HT1080 (cell line): ENCODE measurements around a stretch of chr3.

DNA sequence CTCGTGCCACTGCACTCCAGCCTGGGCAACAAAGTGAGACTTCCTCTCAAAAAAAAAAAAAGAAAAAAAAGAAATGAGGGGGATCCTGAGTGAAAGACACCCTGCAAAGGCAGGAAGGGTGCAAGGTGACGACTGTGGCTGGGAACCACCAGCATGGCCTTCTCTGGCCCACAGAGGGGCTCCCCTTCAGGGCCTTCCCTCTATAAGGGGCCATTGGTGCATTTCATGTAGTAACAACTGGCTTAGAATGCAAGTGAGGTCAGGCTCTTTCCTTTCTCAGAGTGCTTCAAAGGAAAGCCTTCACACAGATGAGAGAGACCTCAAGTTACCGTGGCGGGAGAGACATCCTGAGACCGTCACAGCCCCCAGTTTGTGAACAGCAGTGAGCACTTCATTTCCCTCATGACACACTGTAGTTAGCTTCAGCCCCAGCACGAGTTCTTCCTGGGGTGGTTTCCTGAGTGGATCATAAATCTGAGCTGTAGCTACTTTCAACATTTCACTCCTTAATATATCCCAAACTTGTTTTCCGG, 96.6 kb upstream of the LIMD1 start:
RAMPAGE:
- cytosol, long total RNA = no peak
- long total RNA = no peak
- nucleus, long total RNA = no peak

RAMPAGE:
- cytosol, long total RNA = no peak
- long total RNA = no peak
- nucleus, long total RNA = no peak
These were observed 41.0 kb upstream of the LIMD1 start for GRCh38 chr3:45553359-45554067.

RAMPAGE:
- cytosol, long total RNA = no peak
- long total RNA = no peak
- nucleus, long total RNA = no peak
These were observed 14.4 kb downstream of the LIMD1 start for GRCh38 chr3:45608955-45609350.

GRCh38 chr3:45677626-45678518, 11.3 kb upstream of the SACM1L start:
RAMPAGE:
- cytosol, long total RNA = no peak
- long total RNA = no peak
- nucleus, long total RNA = no peak

GRCh38 chr3:45688370-45688993, 714 bp upstream of the SACM1L start:
RAMPAGE:
- cytosol, long total RNA = no peak
- long total RNA = no peak
- nucleus, long total RNA = no peak

RAMPAGE:
- cytosol, long total RNA = no peak
- long total RNA = no peak
- nucleus, long total RNA = no peak
These were observed 20.3 kb upstream of the SLC6A20 start for GRCh38 chr3:45816726-45817036.

RAMPAGE:
- cytosol, long total RNA = no peak
- long total RNA = no peak
- nucleus, long total RNA = no peak
These were observed 7.3 kb downstream of the FYCO1 start for GRCh38 chr3:45988365-45988763.

DNA sequence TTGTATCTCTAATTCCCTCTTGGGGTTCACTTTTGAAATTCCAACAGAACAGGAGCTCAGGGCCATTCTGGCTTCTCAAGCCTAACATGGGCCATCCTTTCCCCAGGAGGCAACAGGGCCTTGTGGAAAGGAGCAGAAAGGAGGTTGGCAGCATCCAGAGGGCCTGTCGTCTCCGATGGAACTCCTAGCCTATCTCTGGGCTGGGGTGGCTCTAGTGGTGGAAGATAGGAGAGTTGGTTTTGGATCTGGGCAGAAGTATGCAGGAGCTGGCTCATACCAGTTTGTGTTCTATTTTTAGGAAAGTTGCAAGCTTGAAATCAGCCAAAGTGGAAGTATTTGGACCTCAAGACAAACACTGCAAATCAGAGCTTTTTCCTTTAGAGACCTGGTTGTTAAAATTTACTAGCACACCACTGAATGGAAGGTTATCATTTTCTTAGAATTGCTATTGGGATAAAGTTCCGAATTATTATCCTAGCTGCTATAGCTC, 35.4 kb upstream of the XCR1 start:
RAMPAGE:
- cytosol, long total RNA = no peak
- long total RNA = no peak
- nucleus, long total RNA = no peak

DNA sequence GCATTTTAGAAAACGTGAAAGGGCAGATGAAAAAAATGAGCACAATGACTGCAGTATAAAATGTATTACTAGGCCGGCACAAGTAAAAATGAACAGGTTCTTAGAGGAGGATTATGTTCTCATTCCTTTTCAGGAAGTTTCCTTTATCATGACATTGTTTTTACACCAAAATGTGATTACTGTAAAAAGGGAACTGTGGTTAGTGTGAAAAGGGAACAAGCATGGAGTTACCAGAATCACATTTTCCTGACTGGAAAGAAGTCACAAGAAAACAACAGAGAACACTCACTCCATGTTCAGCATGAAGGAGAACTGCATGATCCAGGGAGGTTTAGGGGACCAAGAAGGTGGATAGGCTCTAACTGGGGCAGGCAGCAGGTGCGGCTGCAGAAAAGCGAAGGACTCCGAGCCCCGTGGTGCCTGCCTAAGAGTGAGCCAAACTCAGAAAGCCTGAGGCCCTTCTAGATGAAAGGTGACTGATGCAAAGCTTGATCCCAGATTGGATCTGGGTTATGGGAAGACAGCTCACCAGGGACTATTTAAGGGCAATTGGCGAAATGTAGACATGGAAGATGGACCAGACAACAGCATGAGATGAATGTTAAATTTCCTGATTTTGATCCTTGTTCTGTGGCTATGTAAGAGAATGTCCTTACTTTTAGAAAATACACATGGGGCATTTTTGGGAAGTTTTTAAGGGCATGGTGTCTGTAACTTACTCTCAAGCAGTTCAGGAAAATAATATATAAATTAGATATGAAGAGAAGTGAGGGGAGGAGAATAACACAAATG, 77.3 kb downstream of the CCR1 start:
RAMPAGE:
- cytosol, long total RNA = no peak
- long total RNA = no peak
- nucleus, long total RNA = no peak

GRCh38 chr3:46429705-46429904, 22.5 kb downstream of the CCRL2 start:
RAMPAGE:
- cytosol, long total RNA = no peak
- long total RNA = no peak
- nucleus, long total RNA = no peak

RAMPAGE:
- cytosol, long total RNA = no peak
- long total RNA = no peak
- nucleus, long total RNA = no peak
These were observed 552 bp upstream of the LRRC2 start for GRCh38 chr3:46566710-46566997.

DNA sequence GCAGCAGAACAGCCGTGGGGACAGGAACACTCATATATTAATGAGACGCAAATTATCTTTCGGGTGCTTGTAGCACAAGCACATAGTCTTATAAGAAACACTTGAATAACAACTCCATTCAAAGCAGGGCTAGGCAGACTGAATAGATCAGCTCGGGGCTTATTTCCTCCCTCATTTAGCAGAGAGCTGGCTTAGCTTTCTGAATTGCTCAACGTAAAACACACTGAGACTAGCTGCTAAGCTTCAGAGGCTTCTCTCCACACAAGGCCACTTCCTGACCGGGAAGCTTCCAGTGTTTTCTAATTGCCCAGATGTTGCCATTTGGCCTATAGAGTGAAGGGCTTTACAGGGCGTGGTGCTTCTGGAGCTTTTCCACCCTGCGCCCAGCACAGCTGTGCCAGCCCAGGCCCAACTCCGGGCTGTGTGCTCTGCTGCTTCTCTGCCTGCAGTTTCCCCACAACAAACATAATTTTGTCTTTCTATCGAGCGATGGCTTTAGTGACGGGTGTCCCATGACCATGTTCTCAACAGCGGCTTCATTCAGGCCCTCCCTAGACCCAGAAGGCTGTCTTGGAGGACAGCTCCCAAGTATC, 16.6 kb downstream of the FAM240A start:
RAMPAGE:
- cytosol, long total RNA = no peak
- long total RNA = no peak
- nucleus, long total RNA = no peak

DNA sequence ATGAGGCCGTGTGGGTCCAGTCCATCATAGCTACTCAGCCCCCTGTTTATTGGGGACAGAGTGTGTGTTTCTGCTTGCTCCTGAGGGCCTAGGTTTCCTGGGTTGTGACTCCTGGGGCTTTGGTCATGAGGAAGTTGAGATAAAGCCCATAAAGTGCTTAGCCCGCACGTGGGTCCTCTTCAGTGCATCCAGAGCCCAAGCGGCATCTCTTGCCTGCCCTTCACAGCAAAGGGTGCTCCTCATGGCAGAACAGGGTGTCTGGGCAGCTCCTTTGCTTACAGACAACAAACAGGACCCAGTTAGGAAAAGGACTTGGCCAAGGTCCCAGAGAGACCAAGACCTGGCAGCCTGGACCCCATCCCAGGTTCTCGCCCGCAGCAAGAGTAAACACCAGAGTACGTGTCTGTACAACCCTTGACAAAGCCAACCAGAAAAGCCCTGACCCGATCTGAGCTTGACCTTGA, 27.1 kb downstream of the ALS2CL start:
RAMPAGE:
- cytosol, long total RNA = no peak
- long total RNA = no peak
- nucleus, long total RNA = no peak

DNA sequence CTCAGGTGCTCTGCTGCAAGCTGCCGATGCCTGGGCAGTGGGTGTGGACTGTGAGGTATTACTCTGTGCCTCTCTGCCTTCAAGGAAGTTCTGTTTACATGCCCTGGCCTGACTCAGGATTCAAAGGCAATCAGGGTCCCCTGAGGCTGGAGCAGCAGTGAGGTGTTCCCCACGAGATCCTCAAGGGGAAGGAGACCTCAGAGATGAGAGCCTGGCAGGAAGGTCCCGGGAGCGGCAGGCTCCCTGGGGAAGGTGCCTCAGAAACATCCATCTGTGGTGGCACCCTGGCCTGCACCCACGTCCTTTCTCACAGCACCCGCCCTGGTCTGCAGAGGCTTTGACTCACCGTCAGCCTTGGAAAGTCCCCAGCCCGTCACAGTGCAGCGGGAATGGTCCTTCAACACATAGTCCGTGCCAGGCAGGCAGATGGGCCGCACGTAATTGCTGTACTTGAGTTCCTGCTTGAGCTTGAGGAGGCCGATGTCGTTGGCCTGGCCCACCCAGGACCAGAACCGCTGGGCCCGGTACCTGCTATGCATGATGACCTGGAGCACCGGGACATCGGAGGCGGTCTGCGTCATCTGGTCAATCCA, 3.7 kb downstream of the PRSS50 start:
RAMPAGE:
- cytosol, long total RNA = no peak
- long total RNA = no peak
- nucleus, long total RNA = no peak

RAMPAGE:
- cytosol, long total RNA = no peak
- long total RNA = no peak
- nucleus, long total RNA = no peak
These were observed 51.5 kb downstream of the MYL3 start for GRCh38 chr3:46811634-46812340.

RAMPAGE:
- cytosol, long total RNA = no peak
- long total RNA = no peak
- nucleus, long total RNA = no peak
These were observed 5.1 kb downstream of the PTH1R start for GRCh38 chr3:46882391-46883176.

GRCh38 chr3:46943085-46944329, 33.0 kb downstream of the CCDC12 start:
RAMPAGE:
- cytosol, long total RNA = no peak
- long total RNA = no peak
- nucleus, long total RNA = no peak

DNA sequence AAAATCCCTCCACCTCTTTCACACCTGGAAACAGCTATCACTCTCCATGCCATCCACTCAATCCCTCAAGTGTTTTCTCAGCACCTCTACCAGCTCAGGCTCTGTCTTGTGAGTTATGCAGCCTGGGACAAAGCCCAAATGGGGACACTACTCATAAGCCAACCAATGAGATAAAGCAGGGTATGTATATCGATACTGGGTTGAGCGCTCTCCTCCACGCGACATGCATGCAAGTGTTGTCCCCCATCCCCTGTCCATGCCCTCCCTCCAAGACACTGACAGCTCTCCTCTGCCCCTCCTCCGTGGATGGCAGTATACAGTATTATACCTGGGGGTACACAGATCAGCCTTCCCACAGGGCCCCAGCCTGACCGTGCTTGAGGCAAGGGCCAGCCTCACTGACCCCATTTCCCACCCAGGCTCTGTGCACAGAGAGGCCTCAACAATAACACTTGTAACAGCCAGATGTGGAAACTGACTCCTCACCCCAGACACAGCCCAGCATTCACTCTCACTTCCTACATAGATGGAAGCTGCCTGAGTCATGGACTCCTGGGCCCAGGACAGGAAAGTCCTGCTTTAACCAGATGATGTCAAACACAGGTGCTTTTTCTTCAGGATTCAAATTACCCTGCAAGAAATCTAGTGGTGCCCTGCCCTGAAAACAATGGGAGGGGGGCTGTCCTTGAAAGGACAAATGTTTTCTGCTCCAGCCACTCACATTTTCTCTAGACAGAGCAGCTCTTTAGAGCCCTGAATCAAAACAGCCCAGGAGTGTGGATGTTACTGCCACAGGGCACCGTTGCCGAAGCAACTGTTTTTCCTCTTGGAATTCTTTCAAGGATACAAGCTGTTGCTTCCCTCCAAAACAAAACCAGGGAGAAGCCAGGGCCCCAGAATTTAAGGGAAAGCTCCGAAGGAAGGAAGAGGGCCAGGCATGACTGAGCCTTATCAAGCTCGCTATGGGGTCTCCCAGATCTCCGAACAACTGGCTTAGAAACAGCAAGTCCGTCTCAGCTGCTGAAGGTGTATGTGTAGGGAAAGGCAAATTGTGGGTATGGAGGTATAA, 16.4 kb downstream of the CCDC12 start:
RAMPAGE:
- cytosol, long total RNA = no peak
- long total RNA = no peak
- nucleus, long total RNA = no peak

RAMPAGE:
- cytosol, long total RNA = no peak
- long total RNA = no peak
- nucleus, long total RNA = no peak
These were observed 10.9 kb downstream of the NBEAL2 start for GRCh38 chr3:46990022-46991142.

GRCh38 chr3:47097886-47098263, 66.0 kb downstream of the SETD2 start:
RAMPAGE:
- cytosol, long total RNA = no peak
- long total RNA = no peak
- nucleus, long total RNA = no peak